NCI-H460 (cell line): ENCODE measurements around the genes LRRC37A2 and WNT3.

RAMPAGE:
- cytosol, long total RNA: no peak
- long total RNA: no peak
- nucleus, long total RNA: no peak
These were observed 320 bp upstream of the ARL17B start for GRCh38 chr17:46361816-46362356.

RAMPAGE:
- cytosol, long total RNA: no peak
- long total RNA: no peak
- nucleus, long total RNA: no peak
These were observed at the start of gene LRRC37A2 for GRCh38 chr17:46512292-46512658. TSS of gene LRRC37A2 (plus strand) at chr17:46512468.

DNA sequence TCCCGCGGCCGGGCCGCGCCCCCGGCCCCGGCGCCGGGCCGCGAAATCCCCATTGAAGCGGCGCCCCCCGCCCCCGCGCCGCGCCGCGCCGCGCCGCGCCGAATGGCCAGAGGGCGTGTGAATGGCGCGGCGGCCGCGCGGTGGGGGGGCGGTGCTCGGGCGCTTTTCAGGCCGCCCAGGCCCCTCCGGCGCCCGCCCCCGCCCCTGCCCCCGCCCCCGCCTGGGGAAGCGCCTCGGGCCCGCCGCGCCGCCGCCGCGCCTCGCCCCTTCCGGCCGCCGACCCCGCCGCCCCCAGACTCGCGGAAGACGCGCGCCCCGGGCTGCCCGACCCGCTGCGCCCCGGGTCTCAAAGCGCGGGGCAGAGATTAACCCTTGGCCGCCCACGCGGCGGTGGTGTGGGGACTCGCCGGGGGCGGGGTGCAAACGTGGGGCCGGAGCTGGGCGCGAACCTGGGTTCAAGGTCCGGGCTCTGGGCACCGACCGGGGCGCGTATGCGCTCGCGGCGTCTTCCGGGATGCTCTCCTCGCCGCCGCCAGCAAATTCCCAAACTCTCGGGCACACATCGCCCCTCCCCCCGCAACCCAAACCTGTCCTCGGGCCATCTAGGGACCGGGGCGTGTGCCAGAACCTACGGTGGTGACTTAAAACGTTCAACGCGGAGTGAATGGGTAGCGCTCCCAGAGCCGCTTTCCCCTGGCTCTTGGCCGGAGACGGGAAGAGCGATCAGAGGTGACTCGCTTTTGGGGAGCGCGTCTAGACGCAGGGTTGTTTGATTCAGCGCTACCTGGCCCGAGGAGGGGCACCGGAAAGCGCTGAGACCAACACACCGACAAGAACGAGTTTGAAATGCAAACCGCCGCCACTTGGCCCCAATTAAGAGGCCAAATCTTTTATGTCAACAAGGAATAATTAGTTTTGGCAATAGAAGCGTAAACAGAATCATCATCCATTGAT lies 46.5 kb downstream of the WNT3 start:
RAMPAGE:
- cytosol, long total RNA: start-site peak on the minus strand centred at position 539 of the sequence, 46 bp wide, 13 and 8 reads in 2 replicates
- long total RNA: no peak
- nucleus, long total RNA: no peak

DNA sequence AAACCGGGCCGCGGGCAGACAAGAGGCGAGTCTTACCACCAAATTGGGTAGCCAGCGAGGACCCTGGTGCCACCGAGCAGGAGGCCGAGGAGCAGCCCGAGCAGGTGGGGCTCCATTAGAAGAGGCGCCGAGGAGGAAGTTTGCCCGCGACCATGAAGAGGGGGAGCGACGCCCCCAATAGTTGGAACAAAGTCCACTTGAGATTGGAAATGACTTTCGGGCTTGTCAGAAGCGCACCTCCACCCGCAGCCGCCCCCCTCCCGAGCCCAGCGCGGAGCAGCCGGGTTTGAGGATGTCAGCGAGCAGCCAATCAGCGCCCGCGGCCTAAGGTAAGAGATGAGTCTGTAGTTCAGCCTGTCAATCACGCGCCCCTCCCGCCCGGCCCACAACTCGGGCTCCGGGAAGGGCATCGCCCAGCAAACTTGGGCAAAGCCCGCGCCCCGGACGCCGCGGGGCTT lies at the start of gene WNT3:
WNT3 (minus strand) TSS at position 211 of the 458 bp plus-strand sequence.
RAMPAGE:
- cytosol, long total RNA: no peak
- long total RNA: no peak
- nucleus, long total RNA: no peak

DNA sequence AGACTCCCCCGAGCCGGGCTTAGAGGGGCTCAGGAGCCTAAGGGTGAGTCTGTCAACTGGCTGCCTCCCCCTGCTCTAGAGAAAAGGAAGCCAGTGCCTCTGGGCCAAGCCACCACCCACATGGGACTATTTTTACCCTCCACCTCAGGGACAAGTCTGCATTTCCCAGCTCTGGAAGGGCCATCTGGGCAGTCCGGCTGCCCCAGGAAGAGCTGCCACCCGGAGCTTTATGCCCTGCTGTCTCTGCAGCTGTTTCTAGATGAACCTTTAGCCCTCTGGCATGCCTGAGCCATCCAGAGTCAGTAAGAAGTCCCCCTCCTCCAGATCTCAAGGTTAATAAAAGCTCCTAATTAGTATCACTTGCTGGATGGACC lies 5.3 kb upstream of the RPRML start:
RAMPAGE:
- cytosol, long total RNA: no peak
- long total RNA: no peak
- nucleus, long total RNA: no peak

GRCh38 chr17:47066107-47066670 lies 87.1 kb upstream of the RPRML start:
RAMPAGE:
- cytosol, long total RNA: no peak
- long total RNA: no peak
- nucleus, long total RNA: no peak

GRCh38 chr17:47117048-47117855 lies 71.8 kb downstream of the CDC27 start:
RAMPAGE:
- cytosol, long total RNA: no peak
- long total RNA: no peak
- nucleus, long total RNA: no peak

DNA sequence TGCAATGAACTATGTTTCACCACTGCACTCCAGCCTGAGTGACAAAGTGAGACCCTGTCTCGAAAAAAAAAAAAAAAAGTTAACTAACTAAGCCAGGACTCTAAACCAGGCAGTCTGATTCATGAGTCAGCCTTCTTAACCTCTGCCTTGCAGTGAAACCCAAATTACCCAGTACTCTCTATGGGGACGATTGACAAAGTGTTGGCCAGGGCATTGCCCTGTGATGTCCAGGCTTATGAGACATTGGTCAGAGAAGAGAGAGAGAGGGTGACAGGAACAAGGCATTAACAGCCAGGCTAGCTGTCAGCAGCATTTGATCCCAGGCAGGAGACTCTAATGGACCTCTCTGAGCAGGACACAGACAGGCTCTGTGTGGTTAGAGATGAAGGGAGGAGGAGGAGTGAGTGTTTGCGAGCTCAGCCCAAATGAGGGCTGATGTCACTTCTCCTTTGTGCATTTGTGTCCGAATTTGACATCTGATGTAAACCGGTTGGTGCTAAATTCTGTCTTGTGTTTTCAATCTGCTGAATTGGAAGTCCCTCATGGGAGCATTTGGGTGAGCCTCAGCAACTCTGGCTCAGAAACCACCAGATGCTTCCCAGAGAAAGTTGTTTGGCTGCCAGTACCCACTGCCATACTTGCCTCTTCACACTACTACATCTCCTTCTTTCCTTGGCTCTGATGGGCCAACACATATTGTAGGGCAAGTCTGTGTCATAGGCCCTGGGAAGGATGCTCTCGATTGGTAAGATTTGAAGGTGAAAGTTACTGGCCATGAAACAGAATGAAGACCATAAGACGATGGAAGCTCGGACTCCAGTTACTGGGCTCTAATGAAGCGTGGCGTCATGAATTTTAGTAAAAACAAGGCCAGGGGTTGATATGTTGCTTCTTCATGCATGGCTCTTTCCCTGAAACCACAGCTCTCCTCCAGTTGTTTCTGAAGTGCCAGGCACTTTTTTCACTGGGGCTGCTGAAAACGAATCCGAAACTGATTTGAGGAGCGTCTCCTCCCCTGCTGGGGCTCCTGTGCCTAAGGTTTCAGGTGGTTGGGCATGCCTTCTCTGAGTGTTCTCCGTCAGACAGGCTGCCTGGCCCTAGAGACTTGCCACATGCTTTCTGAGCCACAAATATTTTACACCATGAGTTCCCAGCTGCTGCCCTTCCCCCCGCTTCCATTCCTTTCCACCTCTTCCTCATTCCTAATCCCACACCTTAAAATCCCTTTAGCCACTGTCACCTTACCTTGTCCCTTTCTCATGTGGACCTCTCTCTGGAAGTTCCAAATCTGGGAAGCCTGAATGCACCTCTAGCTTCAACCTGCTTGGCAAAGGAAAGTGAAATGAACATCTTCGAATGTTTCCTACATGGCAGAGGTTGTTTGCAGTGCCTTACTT lies 4.0 kb upstream of the MYL4 start:
RAMPAGE:
- cytosol, long total RNA: no peak
- long total RNA: no peak
- nucleus, long total RNA: no peak

GRCh38 chr17:47229704-47230214 lies 20.6 kb downstream of the MYL4 start:
RAMPAGE:
- cytosol, long total RNA: no peak
- long total RNA: no peak
- nucleus, long total RNA: no peak

GRCh38 chr17:47265770-47266755 lies 12.4 kb downstream of the ITGB3 start:
RAMPAGE:
- cytosol, long total RNA: no peak
- long total RNA: no peak
- nucleus, long total RNA: no peak

DNA sequence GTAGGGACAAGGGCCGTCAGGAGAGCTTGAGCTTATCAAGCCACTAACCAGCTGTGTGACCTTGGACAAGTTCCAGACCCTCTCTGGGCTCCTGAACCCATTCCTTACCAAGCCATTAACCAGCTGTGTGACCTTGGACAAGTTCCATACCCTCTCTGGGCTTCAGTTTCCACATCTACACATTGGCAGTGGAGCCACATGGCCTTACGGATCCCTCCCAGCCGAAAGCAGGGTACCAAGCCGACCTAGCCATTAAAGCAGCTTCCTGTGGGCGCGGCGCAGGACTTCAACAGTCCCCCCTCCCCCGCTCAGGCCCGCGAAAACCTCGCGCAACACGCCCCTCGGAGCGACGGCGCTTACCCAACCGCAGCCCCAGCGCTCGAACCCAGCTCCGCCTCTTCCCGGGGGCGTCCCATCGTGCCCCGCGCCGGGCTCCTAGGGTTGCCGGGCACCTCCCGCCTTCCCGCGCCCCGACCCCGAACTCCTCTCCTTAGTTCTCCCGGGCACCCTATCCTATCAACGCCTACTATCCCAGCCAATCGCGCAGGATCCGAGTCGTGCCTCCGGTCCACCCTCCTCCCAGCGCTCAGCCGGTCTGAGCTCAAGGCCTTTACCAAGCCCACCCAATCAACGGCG lies 565 bp upstream of the KPNB1 start:
RAMPAGE:
- cytosol, long total RNA: no peak
- long total RNA: no peak
- nucleus, long total RNA: no peak

GRCh38 chr17:47652431-47653212 lies 2.9 kb downstream of the KPNB1 start:
RAMPAGE:
- cytosol, long total RNA: no peak
- long total RNA: no peak
- nucleus, long total RNA: no peak

DNA sequence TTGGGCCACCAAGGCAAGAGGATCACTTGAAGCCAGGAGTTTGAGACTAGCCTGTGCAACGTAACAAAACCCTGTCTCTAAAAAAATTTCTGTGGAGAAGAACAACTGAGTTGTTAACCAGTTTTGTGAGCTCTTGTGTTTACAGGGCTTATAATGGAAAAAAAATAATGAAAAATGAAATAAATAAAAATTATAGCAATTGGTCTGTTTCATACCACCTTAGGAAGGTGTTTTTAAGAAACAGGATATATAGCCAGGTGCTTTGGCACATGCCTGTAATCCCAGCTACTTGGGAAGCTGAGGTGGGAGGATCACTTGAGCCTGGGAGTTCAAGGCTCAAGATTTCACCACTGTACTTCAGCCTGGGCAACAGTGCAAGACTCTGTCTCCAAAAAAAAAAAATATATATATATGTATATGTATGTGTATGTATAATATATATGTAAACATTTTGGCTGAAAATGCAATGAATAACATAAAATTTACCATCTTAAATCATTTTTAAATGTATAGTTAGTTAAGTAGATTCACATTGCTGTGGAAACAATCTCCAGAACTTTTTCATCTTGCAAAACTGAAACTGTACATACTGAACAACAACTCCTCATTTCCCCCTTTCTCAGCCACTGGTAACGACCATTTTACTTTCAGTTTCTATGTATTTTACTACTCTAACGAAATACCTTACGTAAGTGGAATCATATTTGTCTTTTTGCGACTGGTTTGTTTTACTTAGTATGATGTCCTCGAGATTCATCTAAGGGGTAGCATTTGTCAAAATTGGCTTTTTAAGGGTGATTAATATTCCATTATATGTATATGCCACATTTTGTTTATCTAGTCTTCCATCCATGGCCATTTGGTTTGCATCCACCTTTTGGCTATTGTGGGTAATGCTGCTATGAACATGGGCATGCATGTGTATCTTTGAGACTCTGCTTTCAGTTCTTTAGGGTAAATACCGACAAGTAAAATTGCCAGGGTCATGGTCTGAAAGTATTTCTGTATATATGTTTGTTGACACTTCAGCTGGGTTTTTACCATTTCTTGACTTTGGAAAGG lies 10.1 kb downstream of the KPNB1 start:
RAMPAGE:
- cytosol, long total RNA: no peak
- long total RNA: no peak
- nucleus, long total RNA: no peak

DNA sequence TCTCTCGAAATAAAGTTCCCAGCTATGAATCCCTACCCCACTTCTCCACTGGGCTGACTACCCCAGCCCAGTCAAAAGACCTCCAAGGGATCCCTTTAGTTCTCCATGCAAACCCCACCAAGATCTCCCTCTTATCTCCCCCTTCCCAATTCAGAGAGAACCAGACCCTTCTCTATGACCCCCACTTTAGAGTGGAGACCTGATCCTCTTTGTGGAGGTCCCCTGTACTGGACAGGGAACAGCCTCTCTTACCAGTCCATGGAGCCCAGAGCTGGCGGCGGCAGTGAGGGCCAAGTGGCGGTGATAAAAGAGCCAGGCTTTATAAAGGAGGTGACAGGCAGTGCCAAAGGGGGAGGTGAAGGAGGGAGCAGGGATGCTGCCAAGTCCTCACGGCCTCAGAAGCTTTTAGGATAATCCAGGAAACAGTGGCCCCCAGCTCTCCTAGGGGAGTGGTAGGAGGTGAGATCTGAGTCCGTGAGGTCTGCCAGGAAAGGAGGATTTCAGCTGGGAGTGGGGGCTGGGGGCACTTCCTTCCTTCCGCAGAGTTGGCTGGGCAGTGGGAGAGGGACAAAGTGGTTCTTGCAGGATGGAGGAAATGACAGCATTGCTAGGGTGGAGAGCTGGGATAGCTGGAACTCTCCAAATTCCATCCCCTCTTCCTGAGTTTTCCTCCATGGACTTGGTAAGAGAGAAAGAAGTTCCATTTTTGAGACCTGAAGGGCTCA lies 4.6 kb upstream of the SP6 start:
RAMPAGE:
- cytosol, long total RNA: no peak
- long total RNA: no peak
- nucleus, long total RNA: no peak

DNA sequence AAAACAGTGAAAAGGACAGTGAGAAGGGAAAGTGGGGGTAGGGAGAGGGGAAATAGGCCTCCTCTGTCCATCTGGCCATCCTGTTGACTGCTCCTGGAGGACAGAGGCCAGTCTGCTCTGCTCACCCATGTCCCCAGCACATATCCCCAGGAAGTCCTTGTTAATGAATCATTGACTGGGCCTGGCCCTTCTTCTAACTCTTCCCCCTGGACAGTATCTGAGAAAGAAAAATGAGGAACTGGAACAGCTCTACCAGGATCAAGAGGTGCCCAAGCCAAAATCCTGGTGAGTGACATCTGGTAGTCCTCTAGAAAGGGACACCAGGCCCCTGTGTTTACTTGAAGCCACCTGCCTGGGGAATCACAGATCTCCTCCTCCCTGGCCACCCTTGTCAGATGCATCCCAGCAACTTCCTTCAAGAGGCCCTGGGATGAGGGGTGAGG lies 4.8 kb downstream of the PNPO start:
RAMPAGE:
- cytosol, long total RNA: no peak
- long total RNA: no peak
- nucleus, long total RNA: no peak

DNA sequence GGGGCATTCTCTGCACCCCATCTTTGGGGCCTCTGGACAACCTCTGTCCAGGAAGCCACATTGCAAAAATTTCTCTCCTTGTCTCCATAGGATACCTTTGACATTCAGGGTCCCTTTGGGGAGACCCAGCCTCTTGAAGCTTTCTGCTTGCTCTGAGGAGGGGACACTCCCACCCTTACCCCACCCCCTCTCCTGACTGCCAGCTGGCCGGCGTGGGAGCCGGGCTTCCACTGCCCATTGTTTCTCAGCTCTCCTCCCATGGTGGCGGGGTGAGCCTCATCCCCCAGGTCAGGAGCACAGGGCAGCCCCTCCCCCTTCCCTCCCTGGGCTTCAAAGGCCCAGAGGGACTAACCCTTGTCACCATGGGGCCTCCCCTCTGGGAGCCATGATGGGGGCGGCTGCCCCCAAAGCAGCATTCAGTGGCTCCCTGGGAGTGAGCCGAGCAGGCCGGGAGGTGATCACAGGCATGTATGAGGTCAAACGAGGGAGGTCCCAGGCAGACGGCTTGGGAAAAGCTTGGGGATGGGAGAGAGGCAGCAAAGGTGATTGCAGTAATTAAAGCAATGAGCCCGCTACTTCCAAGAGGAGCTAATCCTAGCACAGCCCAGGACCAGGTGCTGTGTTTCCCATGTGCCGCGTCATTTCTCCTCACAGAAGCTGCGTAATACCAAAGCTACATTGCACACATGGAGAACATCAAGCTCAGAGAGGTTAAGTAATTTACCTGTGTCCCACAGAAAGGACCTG lies 24.3 kb downstream of the CDK5RAP3 start:
RAMPAGE:
- cytosol, long total RNA: no peak
- long total RNA: no peak
- nucleus, long total RNA: no peak

DNA sequence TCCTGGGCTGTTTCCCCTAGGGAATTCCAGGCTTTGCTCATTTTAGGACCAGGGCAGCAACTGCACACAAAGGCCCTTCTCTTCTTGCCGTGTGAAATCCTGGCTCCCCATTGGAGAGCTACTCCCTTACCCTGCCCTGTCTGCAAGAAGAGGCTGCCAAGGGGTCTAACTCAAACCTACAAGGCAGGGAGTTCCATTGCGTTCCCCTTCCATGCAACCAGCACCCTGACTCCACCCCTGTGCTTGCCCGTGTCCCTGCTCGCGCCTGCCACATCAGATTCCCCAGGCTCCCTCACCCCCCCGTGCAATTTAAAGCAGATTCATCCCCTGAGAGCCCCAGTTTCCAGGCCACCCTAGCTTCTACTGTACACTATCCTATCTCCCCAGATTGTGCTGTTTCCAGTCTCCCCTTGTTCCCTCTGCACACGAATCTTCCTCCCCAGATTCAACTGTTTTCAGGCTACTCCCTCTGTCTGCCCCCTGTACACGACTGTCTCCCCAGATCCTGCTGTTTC lies 23.2 kb downstream of the COPZ2 start:
RAMPAGE:
- cytosol, long total RNA: no peak
- long total RNA: no peak
- nucleus, long total RNA: no peak

DNA sequence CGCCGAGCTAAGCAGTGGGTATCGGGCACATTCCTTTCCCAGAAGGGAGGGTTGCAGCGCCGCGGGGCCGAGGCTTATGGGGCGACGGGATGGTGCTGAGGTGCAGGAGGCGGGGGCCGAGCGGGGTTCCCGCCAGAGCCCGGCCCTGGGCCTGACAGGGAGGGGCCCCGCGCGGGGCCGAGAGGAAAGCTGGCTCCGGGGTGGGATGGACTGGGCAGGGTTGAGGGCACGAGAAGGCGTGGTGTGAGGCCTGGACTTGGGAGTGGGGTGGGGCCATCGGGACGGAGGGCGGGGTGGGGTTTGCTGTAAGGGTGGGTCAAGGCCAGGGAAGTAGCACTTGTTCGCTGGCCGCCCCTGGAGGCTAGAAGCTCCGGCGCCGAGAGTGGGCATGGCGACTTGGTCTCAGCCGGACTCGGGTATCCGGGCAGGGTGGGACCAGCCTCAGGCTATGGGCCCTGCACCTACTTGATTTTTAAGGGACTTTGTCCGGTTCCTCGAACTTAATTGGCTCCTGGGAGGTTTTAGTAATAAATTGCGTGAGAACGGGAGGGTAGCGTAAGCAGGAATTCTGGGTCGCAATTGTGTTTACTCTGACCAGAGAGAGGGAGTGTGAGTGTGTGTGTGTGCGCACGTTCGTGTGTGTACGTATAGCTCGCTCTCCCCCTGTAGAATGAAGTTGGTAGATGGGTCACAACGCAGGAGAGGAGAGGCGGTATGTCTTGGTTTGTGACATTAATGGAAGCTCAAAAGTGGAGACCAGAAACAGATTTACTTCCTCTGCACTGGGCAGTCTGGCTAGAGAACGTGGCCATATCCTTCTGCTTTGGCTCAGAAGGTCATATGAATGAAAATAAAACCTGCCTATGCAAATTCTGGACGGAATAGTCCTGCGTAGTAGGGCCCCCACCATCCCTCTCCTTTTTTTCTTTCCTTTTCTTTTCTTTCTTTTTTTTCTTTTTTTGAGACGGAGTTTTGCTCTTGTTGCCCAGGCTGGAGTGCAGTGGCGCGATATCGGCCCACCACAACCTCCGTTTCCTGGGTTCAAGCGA lies 614 bp downstream of the NFE2L1 start:
RAMPAGE:
- cytosol, long total RNA: start-site peak on the plus strand centred at position 357 of the sequence, 17 bp wide, 34 and 40 reads in 2 replicates
- long total RNA: no peak
- nucleus, long total RNA: no peak

DNA sequence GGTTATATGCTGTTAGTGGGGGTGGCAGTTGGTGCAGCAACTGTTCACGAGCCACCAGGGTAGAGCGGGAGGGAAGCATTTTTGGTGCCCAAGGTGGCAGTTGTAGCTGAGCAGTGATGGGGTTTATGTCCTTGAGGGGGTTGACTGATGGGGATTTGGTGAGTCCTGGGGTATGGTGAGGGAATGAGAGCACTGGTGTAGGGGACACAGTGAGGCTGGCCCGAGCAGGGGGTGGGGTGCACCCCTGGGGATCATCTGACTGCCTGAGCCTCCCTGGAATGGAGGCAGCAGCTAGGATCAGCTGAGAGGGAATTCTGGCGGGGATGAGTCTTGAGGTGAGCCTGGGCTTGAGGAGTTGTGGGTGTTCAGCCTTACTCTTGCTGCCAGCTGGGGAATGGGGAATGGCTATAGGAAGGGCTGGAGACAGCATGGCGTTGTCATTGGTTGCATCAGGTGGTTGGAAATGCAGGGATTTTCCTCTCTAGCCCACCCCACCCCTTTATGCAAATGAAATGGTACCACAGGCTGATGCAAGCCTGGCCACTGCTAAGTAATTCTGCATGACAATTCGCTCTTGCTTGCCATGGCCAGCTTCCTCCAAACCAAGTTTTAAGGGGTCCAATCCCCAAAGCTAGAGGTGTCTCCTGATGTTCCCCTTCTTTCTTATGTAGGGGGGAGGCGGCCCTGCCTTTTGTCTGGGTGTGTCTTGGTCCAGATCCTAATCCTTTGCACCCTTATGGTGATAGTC lies 7.4 kb downstream of the NFE2L1 start:
RAMPAGE:
- cytosol, long total RNA: no peak
- long total RNA: no peak
- nucleus, long total RNA: no peak

DNA sequence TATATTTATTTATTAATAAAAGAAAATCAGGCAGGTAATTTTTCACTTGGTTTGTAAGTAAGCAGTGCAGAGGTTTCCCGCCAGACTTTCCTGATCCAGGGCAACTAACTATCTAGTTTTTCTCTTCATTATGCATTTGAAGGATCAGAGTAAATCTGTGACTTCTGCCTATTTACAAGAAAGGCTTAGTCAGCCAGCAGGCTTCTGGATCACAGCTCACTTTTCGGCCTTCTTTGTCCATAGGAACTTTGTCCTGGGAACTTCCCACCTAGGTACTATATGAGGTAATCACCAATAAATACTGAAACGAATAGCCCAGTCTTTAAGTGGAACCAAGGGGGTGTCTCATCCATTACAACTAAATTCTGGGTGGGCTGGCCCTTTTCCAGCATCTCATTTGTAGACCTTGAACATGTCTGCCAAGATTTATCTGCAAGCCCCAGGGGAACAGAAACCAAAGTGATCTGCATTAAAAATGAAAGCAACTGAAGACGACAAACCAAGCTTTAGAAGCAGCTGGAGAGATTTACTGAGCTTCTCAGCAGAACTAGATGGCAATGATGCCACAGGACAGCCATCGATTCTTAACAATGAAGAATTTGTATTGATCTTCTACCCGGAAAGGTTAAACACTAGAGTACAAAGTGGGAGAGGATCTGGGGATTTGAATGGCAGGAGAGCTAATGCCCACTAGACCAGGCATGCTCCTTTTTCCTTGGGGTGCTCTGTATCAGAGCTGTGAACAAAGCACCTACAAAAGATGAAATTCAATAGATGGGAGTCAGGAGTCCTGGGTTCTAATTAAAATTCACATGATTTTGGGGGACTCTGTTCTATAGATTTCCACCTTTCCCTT lies 55.5 kb downstream of the SNX11 start:
RAMPAGE:
- cytosol, long total RNA: no peak
- long total RNA: no peak
- nucleus, long total RNA: no peak